Mesangial cell (primary cell): Measurements from ENCODE around the genes XYLT2 and WFIKKN2.

DNA sequence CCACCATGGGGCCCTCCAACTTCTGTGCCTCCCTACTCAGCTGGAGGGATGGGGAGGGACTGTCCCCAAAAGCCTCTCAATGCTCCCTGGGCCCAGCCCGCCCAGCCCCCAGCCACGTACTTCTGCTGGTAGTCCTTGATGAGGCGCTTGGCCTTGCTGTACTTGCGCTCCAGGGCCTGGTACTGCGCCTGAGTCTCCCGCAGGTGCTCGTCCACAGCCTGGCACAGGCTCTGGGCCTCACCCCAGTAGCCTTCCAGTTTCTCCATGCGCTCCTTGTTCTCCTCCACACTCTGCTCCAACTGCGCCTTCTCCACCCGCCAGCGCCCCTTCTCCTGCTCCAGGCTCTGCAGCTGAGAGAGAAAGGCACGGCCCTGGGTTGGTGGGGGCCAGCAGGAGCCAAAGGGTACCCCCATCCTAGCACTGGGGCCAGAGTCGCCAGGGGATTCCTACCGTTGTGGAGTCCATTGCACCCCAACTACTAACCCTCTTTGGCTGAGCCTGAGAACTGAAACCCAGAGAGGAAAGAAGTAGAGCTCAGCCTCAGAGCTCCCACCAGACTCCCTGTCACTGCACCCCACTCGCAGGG, 6.0 kb upstream of the SAMD14 start:
- RAMPAGE, long total RNA, result no peak

DNA sequence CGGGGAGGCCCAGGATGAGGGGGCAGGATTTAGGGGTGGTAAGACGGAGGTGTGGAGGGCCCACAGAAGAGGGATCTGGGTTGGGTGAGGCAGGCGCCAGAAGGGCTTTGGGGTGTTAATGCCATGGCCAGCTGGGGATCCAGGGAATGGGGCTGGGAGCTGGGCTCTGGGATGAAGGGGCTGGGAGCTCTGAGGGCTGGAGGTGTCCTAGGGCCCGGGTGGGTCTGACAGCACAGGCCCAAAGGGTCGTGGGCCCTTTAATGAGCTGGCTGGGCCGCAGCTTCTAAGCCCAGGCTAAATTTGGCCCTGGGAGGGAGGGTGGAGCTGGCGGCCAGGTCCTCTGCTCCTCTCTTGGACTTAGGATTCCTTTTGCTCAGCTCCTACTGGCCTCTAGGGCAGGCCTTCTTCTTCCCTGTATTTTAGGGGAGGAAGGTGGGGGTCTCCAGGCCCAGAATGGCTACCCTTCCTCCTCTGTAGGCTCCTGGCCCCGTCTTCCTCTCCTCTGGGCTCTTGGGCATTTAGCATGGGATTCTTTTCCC, 363 bp downstream of the SGCA start:
- RAMPAGE, long total RNA, result no peak

GRCh38 chr17:50184052-50185195, 17.0 kb downstream of the COL1A1 start:
- RAMPAGE, long total RNA, result no peak

- RAMPAGE, long total RNA, result no peak
These were observed 9.4 kb upstream of the COL1A1 start for GRCh38 chr17:50210775-50211327.

GRCh38 chr17:50258995-50259325, 15.3 kb upstream of the TMEM92 start:
- RAMPAGE, long total RNA, result no peak

DNA sequence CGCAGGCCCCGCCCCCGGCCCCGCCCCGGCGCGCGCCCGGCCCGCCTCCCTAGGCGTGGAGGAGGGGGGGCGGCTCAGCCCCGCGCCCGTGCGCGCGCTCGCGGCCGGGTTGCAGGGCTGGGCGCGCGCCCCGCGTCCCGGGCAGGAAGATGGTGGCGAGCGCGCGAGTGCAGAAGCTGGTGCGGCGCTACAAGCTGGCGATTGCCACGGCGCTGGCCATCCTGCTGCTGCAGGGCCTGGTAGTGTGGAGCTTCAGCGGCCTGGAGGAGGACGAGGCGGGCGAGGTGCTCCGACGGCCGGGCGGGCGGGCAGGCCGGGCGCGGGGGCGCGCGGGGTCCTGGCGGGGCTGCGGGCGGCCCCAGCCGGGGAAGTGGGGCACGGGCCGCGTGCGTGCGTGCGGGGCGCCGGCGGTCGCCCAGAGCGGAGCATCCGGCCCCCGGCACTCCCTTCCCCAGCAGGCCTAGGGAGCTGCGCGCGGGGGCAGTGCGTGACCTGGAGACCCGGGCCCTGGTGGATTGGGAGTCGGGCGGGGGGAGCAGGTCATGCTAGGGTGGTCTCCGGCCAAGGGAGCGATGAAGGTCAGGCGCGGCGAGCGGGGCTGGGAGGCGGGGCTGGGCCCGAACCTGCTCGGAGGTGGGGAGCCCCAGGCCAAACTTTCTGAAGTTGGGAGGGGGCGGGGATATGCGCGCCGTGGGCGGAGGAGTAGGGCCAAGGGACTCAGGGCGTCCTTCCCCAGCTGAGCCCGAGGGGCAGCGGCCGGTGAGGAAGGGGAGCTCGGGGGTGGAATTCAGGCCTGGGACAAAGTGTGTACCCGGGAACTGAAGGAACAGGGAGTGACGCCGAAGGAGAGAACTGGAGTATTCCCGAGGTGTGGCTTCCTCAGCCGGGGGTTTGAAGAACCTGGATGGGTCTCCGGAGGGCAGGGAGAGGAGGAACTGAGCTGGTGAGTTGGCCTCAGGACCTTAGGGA, at the start of gene XYLT2:
TSS of gene XYLT2 (plus strand) at position 135 of the 969 bp plus-strand sequence.
- RAMPAGE, long total RNA, result start-site peak on the plus strand centred at position 139 of the sequence, 5 bp wide, 94 reads

DNA sequence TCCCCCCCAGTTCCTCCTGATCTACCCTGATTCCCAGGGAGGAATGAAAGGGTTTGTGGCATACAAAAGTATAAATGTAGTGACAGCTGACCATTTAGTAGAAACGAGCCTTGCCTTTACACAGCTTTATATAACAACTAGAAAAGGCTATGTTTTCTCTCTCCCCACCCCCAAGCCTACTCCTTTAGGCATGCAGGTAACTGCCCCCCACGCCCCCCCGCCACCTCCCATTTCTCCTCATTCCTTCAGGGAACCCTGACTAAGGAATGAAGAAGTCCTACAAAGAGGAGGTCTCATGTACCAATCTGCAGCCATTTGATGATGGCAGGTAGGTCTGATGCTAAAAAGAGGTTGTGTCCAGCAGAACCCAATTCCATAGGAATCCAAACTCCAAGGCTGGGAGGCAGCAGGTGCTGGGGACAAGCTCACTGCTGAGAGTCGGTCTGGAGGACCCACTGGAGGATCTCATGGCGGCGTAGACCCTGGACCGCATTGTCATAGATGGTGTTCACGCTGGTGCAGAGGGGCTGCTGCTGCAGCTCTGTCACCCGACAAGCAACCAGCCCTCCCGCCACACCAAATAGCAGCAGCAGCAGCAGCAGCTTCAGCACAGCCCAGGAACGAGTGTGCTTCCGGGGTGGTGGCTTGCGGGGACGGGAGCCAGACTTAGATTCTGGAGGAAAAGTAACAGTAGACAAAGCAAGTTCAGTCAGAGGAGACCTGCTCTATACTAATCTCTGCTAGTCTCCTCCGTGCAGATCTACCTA, 9.7 kb downstream of the EME1 start:
- RAMPAGE, long total RNA, result no peak

- RAMPAGE, long total RNA, result no peak
These were observed 6.0 kb downstream of the LRRC59 start for GRCh38 chr17:50391384-50391736.

GRCh38 chr17:50426455-50426783, 401 bp downstream of the ACSF2 start:
- RAMPAGE, long total RNA, result no peak

- RAMPAGE, long total RNA, result no peak
These were observed 2.9 kb upstream of the RSAD1 start for GRCh38 chr17:50475704-50476186.

DNA sequence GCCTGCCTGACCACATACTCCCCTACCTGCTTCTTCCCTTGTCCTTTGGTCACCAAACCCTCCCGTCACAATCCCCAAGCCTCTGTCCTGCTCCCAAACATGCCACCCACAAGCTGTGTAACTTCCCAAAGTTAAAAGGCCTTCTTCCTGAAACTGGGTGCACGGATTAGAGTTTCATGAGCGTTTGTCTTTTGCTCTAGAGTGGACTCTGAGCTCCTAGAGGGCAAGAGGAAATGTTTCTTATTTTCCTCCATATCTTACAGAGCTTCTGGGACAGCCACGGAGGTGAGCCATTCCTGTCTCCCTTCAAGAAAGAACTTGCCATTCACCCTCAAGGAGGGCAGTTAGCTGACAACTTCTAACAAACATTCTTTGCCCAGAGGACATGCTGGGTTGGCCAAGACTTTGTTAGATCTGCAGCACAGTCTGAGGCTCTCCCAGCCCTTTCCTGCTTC, 2.7 kb upstream of the MYCBPAP start:
- RAMPAGE, long total RNA, result no peak

DNA sequence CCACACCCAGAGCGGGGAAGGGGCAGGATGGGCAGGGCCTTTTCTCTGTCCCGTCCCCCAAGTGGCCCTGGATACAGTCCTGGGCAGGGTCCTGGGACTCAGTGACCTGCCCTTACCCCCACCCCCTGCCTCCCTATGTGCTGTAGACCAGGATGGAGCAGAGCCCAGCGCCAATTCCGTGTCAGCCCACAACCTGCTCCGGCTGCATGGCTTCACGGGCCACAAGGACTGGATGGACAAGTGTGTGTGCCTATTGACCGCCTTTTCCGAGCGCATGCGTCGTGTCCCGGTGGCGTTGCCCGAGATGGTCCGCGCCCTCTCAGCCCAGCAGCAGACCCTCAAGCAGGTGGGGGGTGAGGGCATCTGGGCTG, 6.4 kb upstream of the CACNA1G start:
- RAMPAGE, long total RNA, result no peak

DNA sequence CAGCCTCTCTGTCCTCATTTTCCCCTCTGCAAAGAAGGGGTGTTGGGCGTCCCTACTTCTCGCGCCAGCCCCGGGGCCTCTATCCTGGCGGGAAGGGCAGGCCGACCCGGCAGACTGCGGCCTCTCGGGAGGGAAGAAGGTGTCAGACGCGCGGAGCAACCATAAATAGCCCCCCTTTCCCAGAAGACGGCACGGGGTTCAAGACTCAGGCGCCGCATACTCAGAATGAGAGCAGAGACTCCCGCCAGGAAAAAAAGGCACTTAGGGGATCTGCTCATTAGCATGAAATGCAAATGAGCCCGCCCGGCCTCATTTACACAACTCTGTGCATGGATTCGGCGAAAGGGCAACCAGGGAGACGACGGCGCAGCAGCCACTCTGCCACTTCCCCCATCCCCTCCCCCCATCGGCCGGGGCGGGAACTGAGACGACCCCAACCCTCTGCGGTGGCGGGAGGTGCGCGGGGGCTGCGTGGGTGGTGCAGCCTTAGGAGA, 1.8 kb upstream of the CACNA1G start:
- RAMPAGE, long total RNA, result no peak

DNA sequence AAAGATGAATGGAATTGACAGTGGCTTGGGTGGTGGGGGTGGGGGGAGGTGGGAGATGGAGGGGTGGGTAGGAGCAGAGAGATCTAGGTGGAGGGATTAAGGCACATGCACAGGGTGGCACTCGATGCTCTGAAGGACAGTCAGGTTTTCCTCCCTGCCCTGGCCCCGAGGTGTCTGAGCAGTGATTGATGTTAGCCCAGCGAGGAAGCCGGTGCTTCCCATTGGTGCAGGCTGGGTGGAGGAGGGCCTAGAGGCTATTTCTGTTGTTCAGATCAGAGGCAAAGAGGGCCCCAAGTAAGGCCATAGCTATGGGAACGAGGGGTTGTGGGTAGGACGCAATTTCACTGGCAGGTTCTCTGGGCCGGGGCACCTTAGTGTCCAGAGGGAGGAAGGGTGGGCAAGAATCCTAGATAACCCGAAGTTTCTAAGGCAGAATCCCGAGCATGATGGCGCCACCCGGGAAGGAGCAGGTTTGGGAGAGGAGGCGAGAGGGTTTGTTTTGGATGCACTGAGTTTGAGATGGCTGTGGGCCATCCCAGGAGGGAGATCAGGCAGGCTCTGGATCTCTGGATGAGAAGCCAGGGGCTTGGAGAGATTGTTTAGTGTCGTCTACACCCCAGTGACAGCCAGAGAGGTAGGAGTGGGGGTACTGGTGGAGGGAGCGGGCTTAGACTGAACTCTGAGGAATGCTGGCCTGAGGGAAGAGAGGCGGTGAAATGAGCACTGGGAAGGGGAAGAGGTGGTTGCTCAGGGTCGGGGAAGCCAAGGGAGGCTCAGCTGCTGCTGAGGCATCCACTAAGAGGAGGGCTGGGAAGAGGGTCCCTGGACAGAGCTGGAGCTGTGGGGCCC, 23.3 kb downstream of the CACNA1G start:
- RAMPAGE, long total RNA, result no peak

DNA sequence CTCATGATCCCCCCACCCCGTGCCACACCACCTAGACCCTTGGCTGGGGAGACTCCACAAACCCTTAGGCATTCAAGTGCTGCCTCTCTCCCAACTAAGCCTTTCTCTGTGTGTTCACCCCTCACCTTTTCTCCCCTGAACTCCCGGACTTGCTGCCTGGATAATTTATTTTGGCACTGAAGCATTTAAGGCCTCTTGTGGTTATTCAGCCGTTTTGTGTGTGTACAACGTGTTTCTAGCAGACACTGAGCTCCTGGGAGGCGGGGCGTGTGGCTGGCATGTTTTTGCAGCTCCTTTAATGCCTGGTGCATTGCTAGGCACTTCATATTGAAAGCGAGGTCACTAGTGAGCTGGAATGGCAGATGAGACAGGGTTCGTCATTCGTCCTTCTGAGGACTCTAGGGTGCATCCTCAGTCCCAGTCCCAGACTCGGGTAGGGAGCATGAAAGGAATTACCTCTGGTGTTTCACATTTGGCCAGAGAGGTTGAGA, 28.8 kb downstream of the CACNA1G start:
- RAMPAGE, long total RNA, result no peak

- RAMPAGE, long total RNA, result no peak
These were observed 22.1 kb downstream of the LUC7L3 start for GRCh38 chr17:50741527-50741853.

DNA sequence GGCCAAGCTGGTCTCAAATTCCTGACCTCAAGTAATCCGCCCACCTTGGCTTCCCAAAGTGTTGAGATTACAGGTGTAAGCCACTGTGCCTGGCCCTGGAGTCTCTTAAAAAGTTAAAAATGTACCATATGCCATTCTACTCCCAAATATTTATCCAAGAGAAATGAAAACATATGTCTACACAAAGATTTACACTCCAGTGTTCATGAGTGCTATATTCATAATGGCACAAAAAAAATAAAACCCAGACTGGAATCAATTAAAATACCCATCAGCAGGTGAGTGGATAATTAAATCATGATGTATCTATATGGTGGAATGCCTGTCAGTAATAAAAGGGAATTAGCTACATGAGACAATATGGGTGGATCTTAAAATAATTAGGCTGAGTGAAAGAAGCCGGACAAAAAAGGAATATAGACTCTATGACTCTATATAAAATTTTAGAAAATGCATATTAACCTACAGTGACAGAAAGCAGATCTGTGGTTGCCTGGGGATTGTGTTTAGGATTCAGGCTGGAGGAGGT, 23.2 kb downstream of the LUC7L3 start:
- RAMPAGE, long total RNA, result no peak

DNA sequence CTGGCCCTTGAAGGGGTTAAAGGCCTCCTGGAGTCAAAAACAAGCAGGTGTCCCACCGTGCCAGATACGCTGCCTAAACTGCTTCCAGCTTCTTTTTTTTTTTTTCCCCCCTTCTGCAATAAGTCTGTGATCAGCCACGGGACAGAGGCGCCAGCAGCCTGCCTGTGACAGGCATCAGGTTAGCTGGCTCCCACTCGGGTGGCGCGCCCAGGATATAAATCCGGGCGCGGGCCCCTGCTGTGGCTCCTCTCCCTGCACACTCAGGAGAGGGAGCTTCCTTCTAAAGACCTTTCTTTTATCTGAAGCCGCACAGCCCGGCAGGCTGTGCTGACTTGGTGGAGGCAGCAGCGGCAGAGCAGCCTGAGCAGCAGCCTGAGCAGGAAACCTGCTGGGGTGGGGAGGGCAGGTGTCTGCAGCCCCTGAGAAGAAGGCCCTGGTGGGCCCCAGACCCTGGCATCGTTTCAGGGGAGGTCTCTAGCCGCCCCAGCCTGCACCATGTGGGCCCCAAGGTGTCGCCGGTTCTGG, at the start of gene WFIKKN2:
TSS of gene WFIKKN2 (plus strand) at position 144 of the 525 bp plus-strand sequence.
- RAMPAGE, long total RNA, result no peak

DNA sequence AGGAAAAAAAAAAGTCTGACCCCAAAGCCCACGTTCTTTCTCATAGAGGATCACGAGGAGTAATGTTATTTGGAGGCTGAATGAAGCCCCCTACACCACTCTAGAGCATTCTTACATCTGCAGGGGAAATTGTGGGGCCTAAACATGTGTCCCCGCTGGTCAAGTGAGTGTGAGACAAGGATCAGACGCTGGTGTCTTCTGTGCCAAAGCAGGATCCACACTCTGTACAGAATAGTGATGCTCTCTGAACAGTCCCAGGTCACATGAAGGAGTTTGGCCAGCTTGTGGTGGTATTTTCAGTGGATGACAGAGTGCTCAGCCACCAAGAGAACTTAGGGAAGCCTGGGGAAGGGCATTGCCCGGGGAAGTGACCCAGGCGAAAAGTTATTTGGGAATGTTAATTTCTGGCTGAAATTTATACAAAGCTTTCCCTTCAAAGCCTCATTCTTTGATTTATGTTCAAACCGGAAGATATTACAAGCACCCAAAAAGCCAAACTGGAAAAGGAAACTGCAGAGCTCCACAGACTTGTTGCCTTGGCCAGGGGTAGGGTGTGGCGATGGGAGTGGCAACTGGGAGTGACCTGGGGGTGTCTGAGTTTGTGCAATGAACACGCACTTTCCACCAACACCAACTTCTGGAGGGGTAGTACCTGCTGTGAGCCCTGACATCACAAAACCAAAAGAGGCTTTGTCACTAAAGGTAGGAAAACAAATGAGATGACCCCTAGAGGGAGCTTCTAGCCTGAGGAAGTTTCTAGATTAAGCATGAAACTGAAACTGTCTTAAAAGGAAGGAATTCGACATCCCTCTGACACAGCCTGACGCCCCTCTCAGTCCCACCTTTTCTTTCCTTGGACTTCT, 14.4 kb downstream of the TOB1 start:
- RAMPAGE, long total RNA, result no peak

GRCh38 chr17:50953536-50954058, 87.4 kb upstream of the TOB1 start:
- RAMPAGE, long total RNA, result no peak